Placental pericyte (primary cell): Measurements from ENCODE around the gene TP53TG3D.

- CAGE, long polyA plus RNA, result no peak
These were observed 8.8 kb upstream of the KRBOX5 start for GRCh38 chr16:31704155-31704788.

GRCh38 chr16:31712134-31712348, 1.0 kb upstream of the KRBOX5 start:
- CAGE, long polyA plus RNA, result no peak

DNA sequence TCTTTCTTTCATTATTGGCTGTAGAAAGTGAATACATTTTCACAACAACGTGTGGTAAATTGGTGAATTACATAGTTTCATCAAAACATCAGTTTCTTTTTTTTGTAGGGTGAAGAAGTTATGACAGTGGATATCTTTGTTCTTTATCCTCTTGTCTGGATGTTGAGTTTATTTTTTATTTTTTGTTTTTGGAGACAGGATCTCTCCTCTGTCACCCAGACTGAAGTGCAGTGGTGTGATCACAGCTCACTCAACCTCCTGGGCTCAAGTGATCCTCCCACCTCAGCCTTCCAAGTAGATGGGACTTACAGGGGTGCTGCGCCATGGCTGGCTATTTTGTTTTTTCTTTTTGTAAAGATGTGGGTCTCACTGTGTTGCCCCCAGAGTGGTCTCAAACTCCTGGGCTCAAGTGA, 2.4 kb downstream of the ZNF267 start:
- CAGE, long polyA plus RNA, result no peak

DNA sequence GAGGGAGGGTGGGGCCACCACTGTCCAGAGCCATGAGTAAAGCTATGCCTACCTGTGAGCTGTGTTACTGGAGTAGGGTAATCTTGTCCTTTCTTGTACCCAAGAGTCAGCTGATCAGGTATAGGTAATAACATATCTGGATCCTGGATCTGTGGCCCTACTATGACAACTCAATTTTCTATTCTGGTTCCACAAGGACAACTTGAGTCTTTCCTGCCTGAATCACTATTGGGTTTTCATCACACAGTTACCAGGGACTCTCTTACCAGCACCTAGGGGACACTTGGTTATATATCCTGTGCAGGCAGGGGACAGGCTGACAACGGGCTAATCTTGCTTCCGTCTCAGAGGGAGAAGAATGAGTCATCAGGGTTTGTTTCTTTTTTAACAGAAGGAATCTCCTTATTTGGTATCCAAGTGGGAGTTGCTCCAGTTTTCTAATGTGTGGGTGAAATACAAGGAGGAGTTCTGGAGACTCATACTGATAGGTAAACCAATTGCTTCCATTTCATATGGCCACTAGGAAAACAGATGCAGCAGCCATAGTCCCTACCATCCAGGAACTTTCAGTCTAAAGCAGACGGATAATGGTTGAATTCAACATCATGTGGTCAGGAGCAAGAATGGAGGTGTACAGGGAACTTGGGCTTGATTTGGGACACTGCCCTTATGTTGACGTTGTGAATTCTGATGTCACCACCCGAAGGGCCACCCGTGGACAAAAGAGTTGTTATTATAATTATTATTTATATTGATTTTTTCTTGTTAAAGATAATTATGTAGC, 6.9 kb downstream of the ZNF267 start:
- CAGE, long polyA plus RNA, result no peak

GRCh38 chr16:32085406-32085765, 167.7 kb upstream of the TP53TG3D start:
- CAGE, long polyA plus RNA, result no peak

- CAGE, long polyA plus RNA, result no peak
These were observed at the start of gene TP53TG3D for GRCh38 chr16:32253218-32253583. Gene TP53TG3D (plus strand): TSS chr16:32253286.

DNA sequence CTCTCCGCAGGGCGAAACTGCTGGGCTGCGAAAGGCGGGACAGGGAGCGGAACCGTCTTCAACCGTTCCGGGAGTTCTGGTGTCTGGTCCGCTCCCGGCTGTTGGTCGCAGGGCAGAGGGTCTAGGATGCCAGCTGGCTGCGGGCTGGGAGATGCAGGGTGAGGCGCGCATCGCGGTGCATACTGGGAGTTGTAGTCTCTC, 138 bp downstream of the TP53TG3 start:
- CAGE, long polyA plus RNA, result no peak

DNA sequence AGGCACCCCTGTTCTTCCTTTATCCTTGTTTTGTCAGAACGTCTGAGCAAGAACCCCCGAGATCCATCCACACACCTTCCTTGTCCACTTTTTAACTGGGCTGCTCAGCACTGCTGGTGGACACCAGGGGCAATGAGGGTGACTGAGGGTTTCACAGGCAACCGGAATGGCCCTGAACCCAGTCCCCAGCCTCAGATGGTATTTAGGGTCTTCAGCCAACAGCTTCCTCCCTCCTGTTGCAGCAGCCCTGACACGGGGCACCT, 1692.1 kb downstream of the TP53TG3F start:
- CAGE, long polyA plus RNA, result no peak

DNA sequence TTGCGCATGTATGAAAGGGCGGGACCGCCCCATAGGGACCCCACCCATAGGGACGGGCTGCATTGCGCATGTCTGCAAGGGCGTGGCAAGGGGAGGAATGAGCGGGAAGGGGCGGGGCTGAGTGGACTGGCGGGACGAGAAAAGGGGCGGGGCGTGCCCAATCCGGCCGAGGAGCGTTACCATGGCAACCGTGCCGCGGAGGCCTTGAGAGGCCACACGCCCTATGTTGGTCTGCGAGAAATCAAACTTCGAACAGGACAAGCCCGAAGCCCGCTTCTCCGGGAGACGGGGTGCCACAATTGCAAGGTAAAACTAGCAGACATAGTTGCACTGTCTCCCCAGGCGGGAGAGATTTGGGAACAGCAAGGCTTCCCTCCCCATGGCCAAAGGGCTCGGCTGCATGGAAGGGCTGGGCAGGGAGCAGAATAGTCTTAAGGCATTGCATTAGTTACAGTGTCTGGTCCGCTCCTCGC, 1748.3 kb downstream of the TP53TG3F start:
- CAGE, long polyA plus RNA, result no peak

GRCh38 chr16:35506663-35507469, 2047.5 kb downstream of the TP53TG3F start:
- CAGE, long polyA plus RNA, result no peak

DNA sequence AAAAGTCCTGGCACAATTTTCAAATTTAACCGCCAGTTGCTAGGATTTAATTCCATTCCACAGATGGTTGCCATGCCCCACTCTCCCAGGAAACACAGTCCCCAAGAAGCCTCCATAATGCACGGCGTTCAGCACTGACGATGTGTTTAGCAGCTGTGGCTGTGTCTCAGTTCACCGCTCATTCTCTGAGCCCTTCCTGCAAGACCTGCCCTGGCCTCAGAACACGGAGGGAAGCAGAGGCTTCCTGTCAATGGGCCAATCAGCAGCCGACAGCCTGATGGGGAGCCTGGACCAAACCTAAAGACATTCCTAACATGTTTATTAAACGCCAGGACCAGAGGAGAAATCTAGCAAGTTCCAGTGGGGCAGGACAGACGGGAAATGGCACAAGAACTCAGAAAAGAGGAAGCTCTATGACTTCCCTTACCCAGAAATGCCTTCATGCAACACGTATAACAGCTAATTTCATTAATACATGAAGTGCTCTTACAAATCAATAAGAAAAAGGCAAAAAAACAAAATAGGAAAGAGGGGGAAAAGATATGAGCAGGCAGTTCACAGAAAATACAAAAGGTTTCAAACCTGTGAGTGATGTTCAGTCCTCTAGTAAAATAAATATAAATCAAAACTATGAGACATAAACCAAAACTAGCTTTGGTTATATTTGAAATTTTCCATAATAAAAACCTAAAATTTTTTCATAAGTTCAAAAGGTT, 4.7 kb downstream of the MYLK3 start:
- CAGE, long polyA plus RNA, result no peak

DNA sequence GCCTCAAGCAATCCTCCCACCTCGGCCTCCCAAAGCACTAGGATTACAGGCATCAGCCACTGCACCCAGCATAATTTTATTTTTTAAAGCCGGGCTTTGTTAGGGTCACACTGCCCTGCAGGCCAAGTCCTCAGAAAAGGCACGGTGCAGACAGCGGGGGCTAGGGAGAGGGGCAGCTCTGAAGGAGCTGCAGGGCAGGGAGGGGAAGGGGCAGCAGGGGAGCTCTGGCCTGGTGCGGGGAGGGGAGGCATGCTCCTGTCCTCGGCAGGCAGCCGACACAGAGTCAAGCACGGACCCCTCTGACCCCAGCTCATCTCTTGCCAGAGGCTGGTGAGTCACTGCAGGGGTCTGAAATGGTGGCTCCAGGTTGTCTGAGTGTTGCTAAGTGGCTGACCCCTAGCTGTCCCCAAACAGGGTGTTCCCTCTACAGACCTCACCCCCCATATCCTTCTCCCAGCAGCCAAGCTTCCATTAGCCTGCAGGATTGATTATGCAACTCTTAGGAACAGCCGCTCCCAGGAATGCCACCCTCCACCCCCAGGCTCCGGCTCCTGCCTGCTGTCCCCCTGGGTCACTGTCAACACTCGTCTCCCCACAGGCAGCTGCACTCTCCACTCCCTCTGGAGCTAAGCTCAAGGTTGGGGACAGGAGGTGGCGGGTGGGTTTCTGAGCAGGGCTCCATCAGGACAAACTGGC, 1.3 kb downstream of the MYLK3 start:
- CAGE, long polyA plus RNA, result no peak

DNA sequence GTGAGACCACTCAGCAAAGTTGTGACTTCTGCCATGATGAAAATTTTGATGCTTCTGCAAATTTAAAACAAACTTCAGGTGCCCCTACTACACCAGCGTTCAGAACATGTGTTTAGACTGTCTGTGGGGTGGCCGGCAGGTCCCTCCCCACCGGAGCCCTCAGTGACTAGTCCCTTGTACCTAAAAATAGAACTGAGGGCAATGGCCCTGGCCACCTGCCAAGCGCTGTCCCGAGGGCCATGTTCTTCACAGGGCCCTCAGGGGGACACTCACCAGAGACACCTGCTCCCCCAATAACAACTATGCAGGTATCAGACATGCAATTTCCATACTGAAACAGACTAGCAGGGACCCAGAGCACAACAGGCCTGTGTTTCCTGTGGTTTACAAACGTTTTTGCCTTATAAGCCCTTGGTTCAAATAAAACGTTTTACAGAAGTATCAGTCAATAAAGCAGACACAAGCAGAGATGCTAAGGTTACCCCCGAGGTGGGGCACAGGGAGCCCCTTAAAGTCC, 629 bp upstream of the MYLK3 start:
- CAGE, long polyA plus RNA, result no peak

DNA sequence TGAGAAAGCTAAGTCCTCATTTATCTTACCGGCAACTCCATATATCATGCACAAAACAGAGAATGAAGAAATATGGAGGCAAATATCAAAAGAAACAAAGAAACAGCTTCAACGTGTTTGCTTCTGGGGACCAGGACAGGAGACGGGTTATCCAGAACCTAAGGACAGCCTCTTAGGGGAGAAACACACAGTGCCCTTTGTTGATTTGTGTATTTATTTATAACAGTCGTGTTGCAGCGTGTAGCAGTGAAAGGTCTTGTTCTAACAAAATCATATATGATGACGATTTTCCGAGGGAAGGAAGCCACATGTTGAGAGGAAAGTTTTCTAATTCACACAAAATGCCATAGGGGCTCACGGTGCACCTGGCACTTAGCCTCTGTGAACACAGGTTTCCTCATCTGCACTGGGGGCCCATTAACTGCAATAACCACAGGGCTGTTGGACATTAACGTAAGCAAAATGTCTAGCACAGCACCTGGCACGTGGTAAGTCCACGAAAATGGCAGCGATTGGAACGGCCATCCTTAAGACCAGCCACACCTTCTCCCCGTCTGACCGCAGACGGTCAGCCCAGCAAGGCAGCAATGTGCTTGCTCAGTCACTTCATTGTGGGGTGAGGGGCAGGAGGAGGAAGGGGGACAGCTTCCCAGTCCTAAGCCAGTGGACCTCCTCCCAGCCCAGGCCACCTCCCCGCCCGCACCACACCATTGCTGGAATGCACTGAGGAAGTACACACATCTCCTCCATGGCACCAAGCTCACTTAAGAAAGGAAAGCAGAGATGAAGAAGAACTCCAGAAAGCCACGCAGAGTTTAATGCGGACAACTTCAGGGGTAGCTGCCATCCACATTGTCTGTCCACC, 8.4 kb upstream of the MYLK3 start:
- CAGE, long polyA plus RNA, result no peak

DNA sequence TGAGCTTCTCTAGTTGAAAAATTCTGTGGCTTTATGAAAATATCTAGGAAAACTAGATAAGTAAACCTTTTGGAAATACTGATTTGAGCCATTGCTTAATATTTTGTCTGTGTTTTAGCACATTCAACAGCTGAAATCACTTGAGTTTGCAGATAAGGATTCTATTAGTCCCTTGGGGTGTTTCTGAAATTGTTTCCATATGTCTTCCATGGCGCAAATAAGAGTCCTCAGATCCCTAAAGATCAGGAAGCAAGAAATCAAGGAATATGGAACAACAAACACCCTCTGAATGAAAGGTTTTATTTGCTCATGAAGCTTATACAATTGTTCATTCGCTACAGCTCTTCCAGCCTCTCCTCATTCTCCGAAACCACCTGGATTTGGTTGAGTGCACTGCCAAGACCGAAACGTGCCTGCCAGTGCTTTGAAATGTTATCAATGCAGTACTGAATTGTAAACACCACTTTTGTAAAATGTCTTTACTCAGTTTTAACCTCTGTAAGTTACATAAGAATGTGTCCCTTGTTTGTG, 7.8 kb upstream of the GPT2 start:
- CAGE, long polyA plus RNA, result no peak

GRCh38 chr16:46954615-46955028, 18.9 kb downstream of the DNAJA2 start:
- CAGE, long polyA plus RNA, result no peak

GRCh38 chr16:46961529-46962627, 11.6 kb downstream of the DNAJA2 start:
- CAGE, long polyA plus RNA, result no peak

- CAGE, long polyA plus RNA, result no peak
These were observed 1.5 kb downstream of the DNAJA2 start for GRCh38 chr16:46971942-46972482.

GRCh38 chr16:46991978-46992412, 18.5 kb upstream of the DNAJA2 start:
- CAGE, long polyA plus RNA, result no peak

GRCh38 chr16:47155322-47155820, 11.6 kb upstream of the NETO2 start:
- CAGE, long polyA plus RNA, result no peak